ENCODE measurements around the genes PPP1R9B, MRPL27, ACSF2 and ANKRD40CL.

DNA sequence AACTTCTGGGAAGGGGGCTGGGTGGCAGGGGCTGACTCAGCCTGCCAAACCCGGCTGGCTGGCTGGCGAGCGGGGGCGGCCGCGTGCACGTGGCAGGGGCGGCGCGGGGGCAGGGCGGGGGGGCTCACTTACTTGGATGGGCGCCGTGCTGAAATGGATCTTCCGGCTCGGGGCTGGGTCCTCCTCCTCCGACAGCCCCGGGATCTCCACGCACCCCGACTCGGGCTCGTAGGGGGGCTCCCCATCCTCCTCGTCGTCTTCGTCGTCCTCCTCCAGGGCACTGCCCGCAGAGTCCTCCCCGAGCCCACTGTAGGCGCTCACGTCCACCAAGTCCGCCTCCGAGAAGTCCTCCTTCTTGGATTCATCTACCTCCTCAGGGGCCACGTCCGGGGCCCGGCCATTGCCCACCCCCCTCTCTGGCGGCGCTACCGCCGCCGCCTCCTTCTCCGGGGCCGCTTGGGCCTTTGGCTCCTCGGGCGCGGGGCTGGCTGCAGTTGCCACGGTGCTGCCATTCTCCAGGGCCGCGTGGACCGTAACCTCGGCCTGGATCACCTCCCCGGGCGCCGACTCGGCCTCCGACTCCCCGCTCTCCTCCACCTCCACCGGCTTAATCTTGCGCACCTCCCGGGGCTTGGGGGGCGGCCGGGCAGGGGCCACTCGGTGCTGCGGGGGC, 1.3 kb downstream of the PPP1R9B start:
- RRBS: 2% methylated on average over 27 of the region's 62 CpGs

DNA sequence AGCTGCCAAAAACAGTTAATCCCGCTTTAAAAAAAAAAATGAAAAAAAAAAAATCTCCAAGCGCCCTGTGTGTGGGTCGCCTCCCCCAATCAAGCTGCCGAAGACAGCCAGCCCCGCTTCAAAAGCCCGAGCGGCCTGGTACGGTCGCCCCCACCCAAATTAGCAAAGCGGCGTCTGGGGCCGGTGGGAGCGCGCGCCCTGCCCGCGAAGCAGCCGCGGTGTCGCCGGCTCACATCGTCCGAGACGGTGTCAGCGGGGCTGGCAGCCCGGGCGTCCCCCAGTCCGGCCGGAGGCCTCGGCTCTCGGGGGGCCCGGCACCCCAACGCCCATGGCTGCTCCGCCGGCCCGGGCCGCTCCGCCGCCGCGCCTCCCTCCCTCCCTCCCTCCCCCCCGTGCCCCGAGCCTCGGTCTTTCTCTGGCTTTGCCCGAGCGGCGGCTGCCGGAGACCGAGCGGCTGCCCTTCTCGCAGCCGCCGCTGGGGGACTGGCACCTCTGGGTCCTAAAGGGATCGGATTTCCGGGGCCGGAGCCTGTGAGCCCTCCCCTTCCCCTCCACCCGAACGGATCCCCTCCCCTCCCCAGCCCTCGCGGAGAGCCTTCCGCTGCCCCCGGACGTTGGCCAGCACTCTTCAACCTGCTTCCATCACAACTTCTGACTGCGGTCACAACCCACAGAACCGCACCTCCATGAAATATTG, at the start of gene PPP1R9B:
Gene PPP1R9B (minus strand): TSS at position 27 of the 697 bp plus-strand sequence.
- RRBS: 2% methylated on average over 33 of the region's 65 CpGs

DNA sequence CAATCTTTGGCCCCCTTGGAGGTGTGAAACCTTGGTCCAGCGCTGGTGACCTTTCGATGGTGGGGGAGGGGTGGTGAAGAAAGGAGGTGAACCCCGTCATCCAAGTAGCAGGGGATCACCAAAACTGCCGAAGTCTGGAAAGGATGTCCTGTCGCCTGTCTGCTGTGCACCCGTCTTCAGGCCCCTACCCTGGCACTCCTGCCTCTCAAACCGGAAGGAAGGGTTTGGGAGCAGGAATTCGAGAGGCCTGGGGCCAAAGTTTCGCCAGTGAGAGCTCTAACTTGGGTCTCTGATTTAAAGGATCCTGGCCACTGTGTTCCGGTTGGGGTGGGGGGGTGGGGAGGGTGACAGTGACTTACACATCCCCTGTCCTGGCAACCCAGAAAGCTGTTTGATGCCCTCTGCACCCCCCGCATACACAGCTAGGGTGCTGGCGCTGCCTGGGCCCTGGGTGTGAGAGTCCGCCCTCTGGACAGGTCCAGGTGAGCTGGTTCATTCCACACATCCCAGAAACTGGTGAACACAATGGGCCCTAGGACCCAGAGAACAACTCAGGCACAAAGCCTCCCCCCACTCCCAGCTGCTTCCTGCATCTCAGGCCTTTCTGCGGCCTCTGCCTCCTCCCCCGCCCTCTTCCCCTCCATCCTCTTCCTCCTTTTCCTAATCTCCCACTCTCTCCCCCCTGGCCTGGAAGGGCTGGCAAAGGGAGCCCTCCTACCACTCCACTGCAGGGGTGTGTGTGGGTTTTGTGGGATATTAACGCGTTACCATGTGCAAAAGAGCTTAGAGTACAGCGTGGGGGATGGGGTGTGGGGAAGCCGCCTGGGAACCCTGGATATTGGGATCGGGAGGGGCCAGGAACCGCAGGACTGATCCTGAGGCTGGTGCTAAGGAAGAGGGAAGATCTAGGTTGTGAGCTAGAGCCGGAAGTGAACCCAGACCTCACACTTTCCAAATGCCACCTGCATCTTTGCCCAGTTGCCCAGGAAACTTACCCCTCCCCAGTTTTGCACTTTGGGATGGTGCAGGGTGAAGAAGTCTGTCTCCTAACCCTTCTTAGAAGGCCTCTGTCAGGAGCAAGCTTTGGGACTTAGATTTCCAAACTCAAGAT, 1.5 kb upstream of the PPP1R9B start:
- RRBS: 0% methylated on average over 3 of the region's 22 CpGs

- RRBS: no CpG with 5 or more reads among the region's 8 CpGs
Observed at GRCh38 chr17:50205347-50205922, 4.0 kb upstream of the COL1A1 start.

- RRBS: no CpG with 5 or more reads among the region's 1 CpG
Observed at GRCh38 chr17:50208858-50209085, 7.3 kb upstream of the COL1A1 start.

DNA sequence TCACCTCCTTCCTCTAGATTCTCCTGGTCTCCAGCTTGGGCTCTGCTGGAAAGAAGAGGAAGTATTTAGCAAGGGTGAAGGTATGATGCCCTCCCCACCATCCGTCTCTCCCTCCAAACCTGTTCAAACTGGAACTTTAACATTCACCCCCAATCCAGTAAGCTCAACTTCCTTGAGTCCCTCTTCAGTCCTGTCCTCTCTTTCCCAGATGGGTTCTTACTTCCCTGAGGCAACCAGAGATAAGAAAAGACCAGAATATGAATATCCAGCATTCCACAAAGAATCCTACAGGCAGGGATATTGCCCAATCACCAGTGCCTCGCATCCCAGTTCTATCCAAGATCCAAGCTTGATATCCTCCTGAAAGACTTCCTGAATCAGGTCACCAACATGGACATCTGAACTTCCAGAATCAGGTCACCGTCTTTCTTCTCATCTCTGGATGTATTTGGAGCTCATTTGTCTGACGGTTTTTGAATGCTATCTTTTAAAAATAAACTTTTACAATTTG, 13.5 kb upstream of the COL1A1 start:
- RRBS: no CpG with 5 or more reads among the region's 4 CpGs

DNA sequence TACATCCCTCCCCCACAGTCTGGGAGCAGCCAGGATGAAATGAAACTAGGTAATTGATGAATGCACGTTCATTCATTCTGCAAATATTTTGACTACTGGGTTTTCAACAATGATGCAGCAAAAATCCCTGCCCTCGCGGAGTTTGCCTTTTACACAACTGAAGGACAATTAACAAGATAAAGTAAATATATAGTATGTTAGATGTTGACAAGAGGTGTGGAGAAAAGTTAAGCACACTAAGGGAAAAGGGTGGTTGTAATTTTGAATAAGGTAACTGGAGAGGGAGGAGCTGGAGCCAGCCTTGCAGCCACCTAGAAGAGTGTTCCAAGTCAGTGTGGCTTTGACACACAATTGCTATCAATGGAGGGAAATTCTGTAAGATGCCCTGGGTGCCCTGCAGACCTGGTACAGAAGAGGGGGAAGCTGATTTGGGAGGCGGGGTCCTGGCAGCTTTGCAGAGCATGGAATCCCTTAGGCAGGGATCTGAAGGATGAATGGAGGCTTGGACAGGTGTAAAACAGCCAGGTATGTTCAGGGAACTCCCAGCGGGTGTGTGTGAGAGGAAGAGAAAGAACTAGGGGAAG, 2.5 kb downstream of the TMEM92 start:
- RRBS: no CpG with 5 or more reads among the region's 5 CpGs

GRCh38 chr17:50318914-50319302, 27.0 kb upstream of the XYLT2 start:
- RRBS: no CpG with 5 or more reads among the region's 7 CpGs

DNA sequence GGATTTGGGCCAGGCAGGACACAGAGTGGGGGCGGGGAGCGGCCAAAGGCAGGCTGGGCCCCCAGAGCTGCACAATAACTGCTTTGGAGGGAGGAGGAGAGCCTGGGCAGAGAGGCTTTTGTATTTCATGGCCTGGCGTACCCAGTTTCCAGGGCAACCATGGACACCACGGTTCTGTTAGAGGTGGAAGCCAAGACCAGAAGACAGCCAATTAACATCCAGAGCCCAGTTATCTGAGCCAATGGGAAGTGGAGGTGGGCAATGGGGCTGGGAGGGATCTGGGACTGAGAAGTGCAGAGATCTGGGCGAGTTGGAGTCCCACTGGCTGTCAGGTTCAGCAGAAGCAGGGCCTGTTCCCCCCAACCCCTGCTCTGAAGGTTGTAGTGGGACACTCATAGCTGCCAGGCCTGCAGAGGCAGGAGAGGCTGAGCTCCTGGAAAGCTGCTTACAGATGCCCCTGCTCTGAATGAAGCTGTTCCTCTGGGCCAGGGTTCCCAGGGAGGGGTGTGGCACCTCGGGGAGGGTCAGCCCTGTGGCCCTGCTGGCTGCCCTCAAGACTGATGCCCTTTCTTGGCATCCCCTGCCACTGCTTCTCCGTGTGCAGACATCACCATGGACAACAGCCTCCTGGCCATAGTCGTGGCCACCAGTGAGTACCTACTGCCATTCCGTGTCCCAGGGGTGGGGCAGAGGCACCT, 9.2 kb downstream of the MRPL27 start:
- RRBS: no CpG with 5 or more reads among the region's 9 CpGs

DNA sequence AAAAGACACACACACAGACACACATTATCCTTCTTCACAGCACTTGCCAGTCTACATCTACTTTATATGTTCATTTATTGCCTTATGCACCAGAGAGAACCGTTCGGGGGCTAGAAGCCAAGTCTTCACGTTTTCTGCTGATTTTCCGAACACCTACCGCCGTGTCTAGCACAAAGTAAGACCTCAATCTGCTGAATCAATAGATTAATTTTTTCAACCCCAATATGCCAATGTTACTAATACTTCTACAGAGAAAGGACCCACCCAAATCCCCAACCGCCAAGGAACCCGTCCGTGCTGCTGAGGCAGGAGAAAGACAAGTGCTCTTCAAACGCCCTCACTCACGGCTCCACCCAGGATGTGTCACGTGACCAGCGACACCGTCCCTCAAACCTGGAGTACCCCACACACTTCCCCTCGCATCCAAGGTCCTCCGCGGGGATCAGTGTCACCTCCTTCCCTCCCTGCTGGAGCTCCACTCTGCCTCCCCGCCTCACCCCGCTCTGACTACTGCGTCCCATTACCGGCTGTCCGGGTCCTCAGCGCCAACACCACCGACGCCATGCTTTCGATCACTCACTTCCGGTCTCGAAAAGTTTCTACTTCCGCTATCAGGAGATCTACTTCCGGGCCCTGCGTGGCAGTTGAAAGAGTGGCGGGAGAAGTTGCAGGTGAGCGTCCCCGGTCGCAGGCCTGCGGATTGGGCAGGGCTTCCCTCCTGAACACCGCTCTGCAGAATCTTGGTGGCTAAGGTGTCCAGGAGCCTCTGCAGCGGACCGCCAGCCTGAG, at the start of gene MRPL27:
Gene MRPL27 (minus strand): TSS at position 578 of the 789 bp plus-strand sequence.
- RRBS: 2% methylated on average over 11 of the region's 39 CpGs

GRCh38 chr17:50392235-50393029, 4.9 kb downstream of the LRRC59 start:
- RRBS: no CpG with 5 or more reads among the region's 10 CpGs

GRCh38 chr17:50421188-50422246, 4.5 kb upstream of the ACSF2 start:
- RRBS: no CpG with 5 or more reads among the region's 7 CpGs

DNA sequence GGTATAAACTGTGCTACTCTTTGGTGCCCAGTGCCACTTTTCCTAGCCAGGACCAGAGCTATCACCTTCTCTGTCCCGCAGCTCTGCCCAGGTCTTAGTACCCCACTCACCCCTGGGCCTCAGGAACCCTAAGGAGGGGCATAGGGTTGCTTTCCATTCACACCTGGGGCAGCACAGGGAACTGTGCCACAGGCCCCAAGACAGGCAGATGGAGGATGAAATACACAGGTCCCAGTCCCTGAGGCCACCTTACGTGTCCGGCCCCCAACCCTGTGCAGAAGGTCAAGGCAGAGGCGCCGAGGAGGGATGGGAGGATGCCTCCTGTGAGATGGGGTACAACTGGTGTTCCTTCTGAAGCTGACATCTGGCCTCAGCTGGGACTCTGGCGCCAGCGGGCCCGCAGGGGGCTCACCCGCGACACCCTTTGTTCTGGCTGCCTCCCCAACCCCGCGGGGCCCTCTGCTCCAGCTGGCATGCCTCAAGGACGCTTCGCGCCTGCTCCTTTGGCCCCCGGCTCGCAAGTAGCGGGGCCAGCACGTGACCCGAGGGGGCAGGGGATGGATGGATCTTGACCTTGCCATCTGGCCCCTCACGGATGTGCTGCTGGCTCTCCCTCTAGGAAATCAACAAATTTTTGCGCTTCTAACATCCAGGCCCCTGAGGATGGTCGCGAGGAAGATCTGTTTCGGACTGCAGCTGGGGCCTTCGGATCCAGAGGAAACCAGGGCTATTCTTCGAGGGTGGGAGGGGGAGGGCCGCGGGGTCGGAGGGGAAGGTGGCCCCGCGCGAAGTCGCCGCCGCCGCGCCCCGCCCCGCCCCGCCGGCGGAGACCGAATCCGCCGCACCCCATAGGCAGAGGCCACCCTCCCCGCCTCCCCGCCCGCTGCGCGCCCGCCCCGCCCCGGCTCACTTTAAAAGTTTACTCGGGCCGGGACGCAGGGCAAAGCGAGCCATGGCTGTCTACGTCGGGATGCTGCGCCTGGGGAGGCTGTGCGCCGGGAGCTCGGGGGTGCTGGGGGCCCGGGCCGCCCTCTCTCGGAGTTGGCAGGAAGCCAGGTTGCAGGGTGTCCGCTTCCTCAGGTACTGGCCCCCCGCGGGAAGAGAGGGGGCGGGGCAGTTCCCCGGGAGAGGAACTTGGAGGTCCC, at the start of gene ACSF2:
Gene ACSF2 (plus strand): TSS at position 909 of the 1,145 bp plus-strand sequence.
- RRBS: 2% methylated on average over 28 of the region's 72 CpGs

- RRBS: no CpG with 5 or more reads among the region's 5 CpGs
Observed at GRCh38 chr17:50447904-50448334, 20.8 kb downstream of the CHAD start.

DNA sequence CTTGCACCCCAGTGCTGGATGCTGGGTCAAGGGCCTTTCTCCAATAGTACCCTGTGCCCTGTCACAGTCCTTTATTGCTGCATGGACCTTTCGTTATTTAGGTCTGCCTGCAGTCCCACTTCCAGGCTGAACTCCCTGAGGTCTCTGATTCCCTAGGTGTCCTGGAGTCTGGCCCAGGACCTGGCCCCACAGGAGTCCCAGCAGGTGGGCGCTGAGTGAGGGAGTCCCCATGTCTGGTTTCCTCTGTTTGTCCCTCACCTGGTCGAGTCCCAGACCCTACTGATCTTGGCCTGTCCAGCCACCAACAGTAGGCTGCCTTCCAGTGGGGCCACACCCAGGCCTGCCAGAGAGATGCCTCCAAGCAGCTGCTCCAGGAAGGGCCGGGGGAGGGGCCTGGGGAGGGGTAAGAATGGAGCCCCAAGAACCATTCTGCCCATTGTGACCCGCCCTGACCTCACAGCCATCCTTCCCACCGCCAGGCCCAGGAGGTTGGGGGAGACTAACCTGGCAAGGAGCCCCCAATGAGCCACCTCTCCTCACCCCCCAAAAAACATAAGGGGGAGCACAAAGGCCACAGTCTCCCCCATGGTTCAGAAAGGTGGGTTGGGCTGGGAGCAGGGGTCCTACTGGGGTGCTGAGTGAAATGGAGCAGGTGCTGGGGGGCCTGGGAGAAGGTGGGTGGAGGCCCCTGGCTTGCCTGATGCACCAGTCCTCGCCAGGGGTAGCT, 753 bp downstream of the SPATA20 start:
- RRBS: no CpG with 5 or more reads among the region's 7 CpGs

GRCh38 chr17:50621353-50622102, 13.2 kb upstream of the ABCC3 start:
- RRBS: no CpG with 5 or more reads among the region's 24 CpGs

DNA sequence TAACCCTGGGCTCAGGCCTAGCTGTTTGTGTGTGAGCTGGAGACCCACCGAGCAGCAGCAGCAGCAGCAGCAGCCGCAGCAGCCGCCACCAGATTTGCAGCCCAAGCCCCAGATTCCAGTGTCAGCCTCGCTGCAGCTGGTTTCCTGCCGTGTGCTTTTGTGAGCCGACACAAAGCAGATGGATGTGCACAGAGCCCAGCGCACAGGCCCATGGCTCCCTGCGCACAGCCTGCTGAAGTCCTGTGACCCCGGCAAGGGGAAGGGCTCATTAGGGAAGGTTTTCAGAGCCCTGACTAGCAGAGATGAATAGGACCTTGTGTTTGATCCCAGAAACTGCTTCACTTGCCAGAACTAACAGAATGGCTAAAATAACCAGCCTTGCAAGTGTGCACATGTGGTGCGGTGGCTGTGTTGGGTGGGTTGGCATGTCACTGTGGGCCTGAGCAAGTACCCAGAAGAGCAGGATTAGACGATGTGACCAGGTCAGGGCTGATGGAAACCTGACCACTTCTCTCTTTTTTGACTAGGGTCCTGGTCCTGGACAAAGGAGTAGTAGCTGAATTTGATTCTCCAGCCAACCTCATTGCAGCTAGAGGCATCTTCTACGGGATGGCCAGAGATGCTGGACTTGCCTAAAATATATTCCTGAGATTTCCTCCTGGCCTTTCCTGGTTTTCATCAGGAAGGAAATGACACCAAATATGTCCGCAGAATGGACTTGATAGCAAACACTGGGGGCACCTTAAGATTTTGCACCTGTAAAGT, 17.0 kb downstream of the ANKRD40 start:
- RRBS: no CpG with 5 or more reads among the region's 13 CpGs

DNA sequence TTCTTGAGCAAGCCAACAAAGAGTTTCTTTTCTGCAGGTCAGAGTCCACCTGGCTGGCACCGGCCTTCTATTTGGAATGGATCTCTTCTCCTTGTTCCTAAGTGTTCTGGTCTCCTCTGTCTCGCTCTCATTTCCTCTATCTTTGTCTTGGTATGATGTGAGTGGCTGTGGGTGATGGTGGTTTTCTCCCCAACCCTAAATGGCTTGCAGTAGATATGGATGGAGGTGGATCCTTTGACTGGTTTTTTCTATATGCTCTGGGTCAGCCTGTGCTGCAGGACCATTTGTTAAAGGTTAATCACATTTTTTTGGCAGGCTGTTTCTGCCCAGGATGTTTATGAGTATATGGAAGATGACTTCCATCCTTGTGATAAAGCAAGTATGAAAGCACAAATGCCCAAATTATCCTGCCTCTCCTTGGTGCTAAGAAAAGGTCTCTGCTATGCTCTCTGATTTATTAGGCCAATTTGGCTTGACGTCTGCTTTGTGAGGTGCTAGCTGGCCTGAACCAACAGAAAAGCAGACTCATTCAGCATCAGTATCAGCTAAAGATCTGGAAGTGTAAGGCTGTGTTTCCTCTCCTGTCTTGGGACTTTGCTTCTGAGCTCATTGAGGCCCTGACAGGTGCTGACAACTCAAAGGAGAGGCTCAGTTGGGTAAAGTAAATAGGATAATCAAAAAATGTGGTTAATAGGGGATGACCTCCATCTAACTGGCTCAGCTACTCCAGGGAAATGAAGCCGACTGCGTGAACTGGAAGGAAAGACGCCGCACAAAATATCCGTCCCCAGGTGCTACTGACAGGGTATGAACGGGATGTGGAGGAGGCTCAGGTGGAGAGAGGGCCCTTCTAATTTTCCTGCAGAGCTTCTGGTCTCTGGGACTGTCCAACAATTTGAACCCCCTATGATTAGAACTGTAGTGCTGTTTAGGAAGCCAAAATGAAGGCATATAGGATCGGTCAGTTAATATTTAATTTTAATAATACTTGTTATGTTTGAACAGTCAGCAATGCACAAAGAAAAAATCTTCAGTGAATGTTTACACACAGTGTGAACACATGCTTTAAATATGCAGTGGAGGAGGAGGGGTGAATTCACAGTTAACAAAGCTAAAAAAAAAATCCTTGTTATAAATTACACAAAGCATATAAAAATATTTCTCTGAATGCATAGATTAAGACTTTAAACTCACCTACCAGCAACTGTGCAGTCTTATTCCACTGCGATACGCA, 15.1 kb downstream of the ANKRD40 start:
- RRBS: no CpG with 5 or more reads among the region's 12 CpGs

- RRBS: no CpG with 5 or more reads among the region's 7 CpGs
Observed at GRCh38 chr17:50767322-50767772, at the start of gene ANKRD40CL. Gene ANKRD40CL, minus strand, starts transcription at chr17:50767518.

GRCh38 chr17:50831460-50831963, 3.9 kb upstream of the WFIKKN2 start:
- RRBS: no CpG with 5 or more reads among the region's 12 CpGs